ENCODE measurements around the genes WWP2 and CHST4.

GRCh38 chr16:69639240-69639947 is 73.6 kb downstream of the NFAT5 start:
- RRBS: no CpG with 5 or more reads among the region's 1 CpG

GRCh38 chr16:69689706-69690316 is 36.5 kb downstream of the NQO1 start:
- RRBS: no CpG with 5 or more reads among the region's 5 CpGs

DNA sequence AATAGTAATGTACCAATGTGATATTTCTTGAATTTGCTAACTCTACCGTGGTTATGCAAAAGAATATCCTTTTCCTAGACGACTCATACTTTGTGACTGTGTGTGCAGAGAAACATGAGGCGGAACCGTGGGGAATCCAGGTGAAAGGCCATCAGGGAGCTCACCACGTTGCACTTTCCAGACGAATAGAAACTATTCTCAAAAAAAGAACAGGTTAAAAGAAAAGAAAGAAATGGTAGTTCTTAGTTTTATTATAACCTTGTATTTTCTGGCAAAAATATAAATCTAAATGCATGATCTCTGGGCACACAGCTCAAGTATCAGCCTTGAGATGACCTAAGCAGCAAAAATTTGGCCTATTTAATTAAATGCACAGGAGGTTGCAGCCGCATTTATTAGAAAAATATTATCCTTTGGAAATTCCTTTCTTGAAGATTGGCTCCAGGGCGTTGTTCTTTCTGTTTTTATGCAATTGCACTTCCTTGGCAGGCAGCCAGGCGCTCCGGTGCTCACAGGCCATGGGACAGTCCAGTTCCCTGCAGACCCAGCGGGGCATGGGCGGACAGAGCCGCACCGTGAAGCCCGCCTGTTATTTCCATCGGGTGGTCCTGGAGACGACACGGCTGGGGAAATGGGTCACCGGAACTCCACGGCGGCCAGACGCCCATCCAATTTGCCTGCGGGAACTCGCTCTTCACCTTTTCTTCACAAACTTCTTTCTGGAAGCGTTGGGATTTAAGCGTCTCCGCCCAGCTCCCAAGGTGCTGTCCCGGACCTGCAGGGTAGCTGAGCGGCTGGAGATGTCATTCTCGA is 12.9 kb downstream of the NOB1 start:
- RRBS: no CpG with 5 or more reads among the region's 30 CpGs

- RRBS: no CpG with 5 or more reads among the region's 10 CpGs
Measured at GRCh38 chr16:69756927-69757344, 2.2 kb upstream of the NOB1 start.

DNA sequence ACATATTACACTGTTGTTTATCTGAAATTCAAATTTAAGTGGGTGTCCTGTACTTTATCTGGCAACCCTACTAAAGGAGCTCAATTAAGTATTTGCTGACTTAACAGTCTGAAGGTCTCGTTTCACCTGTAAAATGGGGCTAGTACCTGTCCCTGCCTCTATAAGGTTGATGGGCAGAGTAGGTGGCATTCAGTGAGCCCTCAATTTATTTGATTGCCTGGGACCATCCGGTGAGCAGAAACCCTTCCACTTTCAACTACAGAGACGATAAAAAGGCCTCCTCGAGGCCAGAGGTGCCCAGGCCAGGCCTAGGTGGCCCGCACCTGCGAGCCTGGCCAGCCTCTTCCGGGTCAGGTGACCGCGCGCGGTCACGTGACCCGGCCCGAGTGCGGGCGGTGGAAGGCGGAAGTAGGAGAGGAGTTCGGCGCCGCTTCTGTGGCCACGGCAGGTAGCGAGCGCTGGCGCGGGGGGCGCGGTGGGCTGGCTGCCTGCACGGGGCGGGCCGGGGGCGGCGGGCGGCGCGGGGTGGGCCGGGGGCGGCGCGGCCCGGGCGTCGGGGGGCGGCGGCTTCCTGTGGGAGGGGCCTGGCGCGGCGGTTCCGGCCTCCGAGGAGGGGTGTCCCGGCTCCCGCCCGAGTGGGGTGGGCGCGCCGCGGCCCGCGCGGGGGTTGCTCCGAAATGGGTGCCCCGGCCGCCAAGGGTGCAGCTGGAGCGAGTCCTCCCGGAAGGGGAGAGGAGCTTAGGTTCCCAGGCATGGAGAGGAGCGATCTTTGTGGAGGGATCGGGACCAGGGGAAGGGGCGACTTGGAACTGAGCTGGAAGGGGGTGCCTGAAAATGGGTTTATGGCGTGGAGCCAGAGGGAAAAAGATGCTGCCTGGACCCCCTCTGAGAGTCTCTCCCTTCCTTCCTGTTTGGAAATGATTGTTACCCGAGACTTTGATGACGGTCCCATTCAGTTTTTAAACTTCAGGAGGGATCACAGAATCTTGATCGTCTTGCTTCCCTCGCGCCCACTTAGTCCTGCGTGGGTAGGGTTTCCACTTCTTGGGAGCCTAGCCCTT is at the start of gene WWP2:
WWP2 (plus strand) TSS at position 389 of the 1,061 bp plus-strand sequence.
- RRBS: 2% methylated on average over 21 of the region's 74 CpGs

DNA sequence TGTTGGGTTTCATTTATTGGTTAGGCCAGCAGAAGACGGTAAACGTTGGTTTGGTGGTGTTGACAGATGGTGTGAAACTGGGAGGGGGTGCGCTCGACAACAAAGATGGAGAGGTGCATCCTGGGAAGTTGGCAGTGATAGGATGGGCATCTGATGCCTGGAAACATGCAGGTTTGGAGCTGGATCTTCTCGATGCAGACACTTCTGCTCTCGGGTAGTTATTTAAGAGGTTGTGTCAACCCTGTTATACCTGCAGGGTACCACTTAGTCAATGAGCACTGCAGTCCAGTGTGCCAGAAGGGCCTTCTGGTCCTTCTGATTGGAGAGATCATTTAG is 24.8 kb upstream of the CLEC18A start:
- RRBS: no CpG with 5 or more reads among the region's 6 CpGs

DNA sequence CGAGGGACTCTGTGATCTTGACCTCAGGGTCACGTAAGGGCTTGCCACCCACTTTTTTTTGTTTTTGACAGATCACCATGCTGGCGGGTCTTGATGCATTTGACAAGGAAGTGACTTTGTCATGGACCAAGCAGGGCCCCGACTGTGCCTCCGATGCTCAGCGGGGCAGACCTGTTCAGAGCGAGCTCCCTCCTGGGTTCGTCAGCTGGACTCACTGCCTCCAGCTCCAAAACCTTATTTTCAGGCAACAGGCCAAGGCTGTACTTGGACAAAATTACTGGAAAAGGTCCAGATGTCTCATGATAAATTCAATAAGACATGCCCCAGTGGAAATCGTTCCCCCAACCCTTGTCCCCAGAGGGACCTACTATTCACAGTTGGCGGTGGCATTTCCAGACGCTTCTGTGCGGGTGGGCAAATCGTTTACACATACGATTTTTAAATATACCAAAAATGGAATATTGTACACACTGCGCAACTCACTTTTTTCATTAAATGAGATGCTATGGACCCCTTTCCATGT is 8.9 kb upstream of the CLEC18A start:
- RRBS: no CpG with 5 or more reads among the region's 15 CpGs

GRCh38 chr16:69965663-69965928 is 14.5 kb downstream of the CLEC18A start:
- RRBS: no CpG with 5 or more reads among the region's 19 CpGs

- RRBS: no CpG with 5 or more reads among the region's 11 CpGs
Measured at GRCh38 chr16:70249593-70250464, 1.9 kb downstream of the EXOSC6 start.

GRCh38 chr16:70381902-70382518 is 35.3 kb downstream of the DDX19A start:
- RRBS: 27% methylated on average over 3 of the region's 20 CpGs

GRCh38 chr16:70427905-70428809 is 10.7 kb downstream of the ST3GAL2 start:
- RRBS: no CpG with 5 or more reads among the region's 9 CpGs

DNA sequence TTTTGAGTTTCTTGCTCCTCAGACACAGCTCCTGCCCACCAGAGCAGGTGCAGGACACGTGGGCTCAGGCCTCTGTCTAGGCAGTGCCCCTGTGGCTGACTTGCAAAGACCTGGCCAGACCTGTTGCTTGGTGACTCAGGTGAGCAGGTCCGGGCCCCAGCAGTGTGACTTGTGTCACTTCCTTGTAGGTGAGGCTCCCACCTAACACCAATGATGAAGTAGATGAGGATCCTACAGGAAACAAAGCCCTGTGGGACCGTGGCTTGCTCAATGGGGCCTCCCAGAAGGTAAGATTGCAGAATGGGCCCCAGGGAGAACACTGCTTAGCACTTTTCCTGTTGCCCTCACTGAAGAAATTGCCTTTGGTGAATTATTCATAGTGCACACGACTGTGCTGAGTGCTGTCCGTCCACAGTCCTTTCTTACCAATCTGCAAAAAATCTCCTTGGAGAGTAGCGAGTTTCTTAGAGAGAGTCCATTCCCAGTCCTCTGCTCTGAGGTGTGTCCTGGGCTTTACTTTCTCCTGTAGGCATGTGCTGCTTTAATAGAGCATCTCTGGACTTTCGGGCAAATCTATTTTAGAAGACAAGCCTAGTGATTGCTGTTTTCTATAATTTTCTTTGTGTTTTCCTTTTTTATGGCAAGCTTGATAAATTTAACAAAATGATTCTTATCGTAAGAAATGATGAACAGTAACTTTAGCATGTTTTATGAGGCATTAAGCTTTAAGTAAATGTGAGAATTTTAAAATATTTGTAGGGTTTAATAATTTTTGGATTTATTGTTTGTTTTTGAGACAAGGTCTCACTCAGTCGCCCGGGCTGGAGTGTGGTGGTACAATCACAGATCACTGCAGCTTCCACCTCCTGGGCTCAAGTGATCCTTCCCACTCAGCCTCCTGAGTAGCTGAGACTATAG is 45.5 kb downstream of the SF3B3 start:
- RRBS: no CpG with 5 or more reads among the region's 10 CpGs

DNA sequence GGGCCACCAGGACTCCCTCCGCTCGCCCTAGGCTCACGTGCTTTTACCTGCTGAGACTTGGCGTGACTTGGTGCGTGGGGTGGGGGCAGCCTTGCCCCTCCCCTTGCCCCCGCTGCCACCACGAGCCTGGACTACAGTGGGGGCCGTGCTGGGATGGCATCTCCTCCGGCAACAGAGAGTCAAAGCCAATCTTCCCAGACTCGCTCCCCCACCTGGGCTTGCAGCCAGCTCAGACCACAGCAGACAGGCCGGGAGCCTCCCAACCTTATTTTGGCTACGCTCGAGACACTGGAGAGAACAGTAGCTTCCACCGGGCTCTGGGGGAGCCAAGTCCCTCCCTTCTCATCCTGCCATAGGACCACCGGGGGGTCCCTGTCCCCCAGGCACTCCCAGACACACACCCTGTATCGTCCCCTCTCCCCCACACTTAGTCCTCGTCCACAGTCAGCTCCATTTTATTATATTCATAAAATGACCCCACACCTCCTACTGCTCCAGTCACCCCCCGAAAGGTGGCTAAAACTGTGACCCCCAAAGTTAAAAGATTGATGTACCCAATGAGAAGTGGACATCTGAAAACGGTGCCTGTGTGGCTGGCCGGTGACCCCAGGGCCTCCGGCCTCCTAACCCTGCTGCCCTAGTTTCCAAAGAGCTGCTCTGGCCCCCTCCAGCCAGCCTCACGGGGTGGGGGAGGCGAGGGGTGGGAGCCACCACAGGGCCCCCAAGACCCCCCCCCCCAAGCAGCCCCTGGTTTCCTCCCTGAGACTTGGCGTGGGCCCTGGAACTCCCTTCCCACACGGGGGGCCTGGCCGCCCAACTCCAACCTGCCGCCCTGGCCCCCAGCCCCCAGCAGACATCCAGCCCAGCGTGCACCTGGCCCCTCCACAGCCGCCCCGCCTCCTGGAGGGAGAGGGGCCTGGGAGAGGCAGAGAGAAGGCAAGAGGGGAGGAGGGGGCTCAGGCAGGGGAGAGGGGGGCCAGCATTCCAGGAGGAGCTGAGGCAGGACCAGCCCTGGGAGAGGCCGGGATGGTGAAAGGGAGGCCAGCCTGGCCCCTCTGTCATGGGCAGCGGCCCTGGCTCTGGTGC is 16.3 kb downstream of the IL34 start:
- RRBS: 33% methylated on average over 6 of the region's 32 CpGs

DNA sequence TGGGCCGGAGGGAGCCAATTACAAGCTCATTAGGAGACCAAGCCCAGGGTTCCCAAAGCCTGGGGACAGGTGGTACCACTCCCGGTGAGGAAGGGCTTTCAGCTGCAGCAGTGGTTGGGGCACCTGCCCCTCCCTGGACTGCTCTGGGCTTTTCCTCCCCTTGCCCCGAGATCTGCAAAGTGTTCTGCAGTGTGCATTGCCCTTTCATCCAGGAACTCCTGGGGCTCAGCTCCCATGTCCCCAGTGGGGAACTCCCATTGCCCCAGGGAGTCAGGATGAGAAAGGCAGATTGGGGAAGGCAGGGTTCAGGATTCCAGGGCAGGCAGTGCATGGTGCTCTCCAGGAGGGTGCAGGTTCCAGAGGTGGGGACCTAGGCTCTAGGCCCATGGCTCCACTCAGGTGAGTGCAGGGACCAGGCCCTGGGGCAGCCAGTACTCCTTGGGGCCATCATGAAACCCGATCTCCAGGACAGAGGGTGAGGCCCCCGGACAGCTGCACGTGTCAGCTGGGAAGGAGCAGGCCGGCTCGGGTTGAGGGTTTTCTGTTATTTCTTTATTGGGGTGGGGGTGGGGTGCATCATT is 1.1 kb upstream of the MTSS2 start:
- RRBS: 69% methylated on average over 2 of the region's 8 CpGs

GRCh38 chr16:70692303-70693067 is 6.6 kb upstream of the MTSS2 start:
- RRBS: 77% methylated on average over 4 of the region's 19 CpGs

- RRBS: no CpG with 5 or more reads among the region's 7 CpGs
Measured at GRCh38 chr16:70709592-70710059, 23.8 kb upstream of the MTSS2 start.

DNA sequence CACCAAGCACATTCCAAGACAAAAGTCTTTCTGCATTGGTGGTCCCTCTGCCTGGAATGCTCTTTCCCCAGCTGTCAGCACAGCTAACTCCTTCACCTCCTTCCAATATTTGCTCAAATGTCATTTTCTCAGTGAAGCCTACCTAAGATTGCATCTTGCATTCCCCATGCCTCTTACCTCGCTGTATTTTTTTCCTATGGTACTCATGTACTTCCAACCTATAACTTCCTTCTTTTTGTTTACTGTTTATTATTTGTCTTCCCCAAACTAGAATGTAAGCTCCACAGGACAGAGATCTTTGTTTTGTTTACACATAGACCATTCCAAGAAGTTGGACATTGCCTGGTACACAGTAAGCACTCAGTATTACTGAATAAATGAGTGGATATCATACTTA is 1.0 kb downstream of the CMTR2 start:
- RRBS: no CpG with 5 or more reads among the region's 1 CpG

GRCh38 chr16:71513286-71514328 is 12.6 kb upstream of the CHST4 start:
- RRBS: no CpG with 5 or more reads among the region's 4 CpGs

DNA sequence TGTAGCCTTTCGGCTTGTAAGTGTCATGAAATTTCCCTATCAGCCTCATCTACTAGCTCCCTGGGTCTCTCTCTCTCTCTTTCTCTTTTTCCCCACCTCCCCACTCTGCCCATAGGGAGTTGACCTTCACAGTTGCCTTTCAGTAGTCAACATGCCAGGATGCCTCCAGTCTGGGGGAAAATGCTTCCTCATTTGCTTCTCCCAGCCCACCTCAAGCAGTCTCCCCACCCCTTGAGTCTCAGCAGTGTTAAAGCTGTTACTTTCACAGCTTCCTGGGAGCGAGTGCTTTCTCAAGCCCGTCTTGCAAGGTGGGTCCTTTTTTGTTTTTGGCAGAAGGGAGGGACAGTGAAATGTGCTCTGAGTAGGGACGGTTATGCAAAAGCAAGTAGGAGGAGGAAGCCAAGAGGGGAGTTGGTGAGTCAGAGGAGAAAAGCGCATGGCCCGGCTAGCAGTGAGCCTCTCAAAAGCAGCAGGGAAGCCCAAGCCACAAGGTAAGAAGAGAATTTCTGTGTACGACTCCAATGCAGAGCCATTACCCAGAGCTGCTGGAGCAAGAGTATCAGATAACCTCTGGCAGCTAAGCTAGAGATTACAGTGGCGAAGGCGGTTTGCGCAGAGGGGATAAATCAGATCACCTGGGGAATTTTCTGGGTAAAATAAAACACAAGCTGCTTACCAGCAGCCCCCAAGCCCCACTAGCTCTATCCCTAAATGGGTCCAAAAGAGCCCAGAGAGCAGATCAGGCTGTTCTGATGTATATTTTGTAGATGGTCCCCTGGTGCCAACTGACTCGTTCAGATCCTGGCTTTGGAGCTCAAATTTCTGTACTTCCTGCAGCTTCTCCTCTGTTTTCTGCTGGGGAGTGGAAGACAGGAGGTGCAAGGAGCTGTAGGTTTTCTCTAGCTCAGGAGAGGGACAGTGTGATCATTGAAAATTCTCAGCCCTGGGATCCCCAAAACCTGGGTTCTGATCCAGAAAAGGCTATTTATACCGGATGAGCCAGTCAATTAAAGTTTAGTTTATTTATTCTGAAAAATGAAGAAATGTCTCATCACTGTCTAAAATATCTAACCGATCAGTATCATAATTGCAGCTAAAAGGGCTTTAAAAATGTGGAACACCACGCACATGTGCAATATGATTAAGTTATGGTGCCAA is at the start of gene CHST4:
CHST4 (plus strand) TSS at position 422 of the 1,158 bp plus-strand sequence.
- RRBS: no CpG with 5 or more reads among the region's 14 CpGs

DNA sequence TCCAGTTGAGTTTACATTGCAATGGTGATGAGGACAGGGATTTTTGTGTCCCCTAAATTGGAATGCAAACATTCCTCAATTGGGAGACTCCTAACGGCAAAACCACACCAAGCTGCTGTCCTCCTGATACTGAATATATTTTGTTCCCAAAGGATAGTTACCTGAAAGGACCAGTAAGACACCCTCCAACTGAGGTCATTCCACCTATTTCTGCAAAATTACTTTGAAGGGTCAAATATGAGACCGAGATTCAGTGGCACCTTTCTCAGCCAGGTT is 16.3 kb upstream of the TAT start:
- RRBS: no CpG with 5 or more reads among the region's 2 CpGs

Measured in choroid plexus epithelial cell (primary cell).